ENCODE data around the gene TNFRSF19.

- RRBS = no CpG with 5 or more reads among the region's 46 CpGs
Observed at GRCh38 chr13:18194994-18195809, 986.4 kb downstream of the TUBA3C start.

GRCh38 chr13:19601735-19602934, 31.3 kb upstream of the MPHOSPH8 start:
- RRBS = 9% methylated on average over 37 of the region's 115 CpGs

- RRBS = no CpG with 5 or more reads among the region's 5 CpGs
Observed at GRCh38 chr13:19759034-19759538, 23.7 kb downstream of the PSPC1 start.

DNA sequence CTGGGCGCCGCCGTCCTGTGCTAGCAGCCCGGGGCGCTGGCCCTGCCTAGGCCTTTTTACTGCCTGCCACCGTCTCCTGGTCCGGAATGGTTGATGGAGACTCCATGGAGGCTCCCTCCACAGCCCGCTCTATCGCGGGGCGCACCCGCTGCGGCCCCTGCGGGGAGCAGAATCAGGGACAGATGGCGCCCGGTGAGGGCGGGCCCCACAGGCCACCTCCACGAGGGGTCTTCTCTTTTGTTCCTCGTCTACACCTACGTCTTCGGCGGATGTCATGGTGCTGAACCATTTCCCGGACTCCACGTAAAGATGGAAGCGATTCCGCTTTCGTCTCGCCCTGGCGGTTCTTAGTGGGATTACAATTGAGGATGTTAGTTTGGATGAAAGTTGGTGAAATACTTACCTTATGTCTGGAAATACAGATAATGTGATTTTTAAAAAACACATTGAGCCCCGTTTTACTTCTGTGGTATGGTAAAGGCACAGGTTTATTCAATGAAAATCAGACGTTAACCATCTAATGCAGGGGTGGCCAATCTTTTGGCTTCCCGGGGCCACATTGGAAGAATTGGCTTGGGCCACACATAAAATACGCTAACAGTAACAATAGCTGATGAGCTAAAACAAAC, 1.3 kb upstream of the ZMYM5 start:
- RRBS = 3% methylated on average over 5 of the region's 33 CpGs

- RRBS = no CpG with 5 or more reads among the region's 26 CpGs
Observed at GRCh38 chr13:20193839-20194532, 1.2 kb upstream of the GJB2 start.

DNA sequence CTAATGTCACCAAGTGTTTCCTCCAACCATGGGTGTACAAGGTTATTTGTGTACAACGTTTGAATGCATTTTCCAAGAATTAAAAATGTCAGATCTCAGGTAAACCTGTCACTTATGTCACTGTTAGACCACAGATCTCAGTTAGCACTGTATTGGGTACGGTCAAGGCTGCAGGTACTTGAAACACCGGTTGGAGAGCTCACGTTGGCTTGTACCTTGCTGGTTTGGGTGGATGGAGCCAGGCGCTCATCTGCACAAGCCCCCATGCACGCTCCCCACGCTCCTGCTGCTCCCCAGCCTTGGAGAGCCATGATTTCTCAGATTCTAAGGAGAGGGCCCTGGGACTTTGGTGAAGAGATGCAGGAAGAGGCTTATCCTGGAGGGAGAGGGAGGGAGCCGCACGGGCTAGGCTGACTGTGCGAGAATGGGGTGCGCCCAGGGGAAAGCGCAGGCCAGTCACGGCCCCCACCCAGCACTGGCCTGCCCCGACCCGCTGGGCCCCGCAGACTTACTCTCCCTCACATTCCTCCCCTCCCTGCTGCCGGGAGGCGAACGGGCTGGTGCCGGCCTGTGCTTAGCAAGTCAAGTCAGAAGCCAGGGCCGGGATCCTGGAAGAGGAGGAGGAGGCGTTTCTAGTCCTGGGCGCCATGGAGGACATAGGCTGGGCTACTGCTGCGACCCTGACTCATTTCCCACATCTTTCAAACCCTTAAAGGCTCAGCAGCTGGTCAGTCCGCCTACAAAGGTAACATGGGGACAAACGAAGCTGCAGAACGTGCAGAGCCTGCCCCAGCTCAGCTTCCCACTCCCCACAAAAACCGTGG, 120.1 kb downstream of the CRYL1 start:
- RRBS = 88% methylated on average over 1 of the region's 28 CpGs

DNA sequence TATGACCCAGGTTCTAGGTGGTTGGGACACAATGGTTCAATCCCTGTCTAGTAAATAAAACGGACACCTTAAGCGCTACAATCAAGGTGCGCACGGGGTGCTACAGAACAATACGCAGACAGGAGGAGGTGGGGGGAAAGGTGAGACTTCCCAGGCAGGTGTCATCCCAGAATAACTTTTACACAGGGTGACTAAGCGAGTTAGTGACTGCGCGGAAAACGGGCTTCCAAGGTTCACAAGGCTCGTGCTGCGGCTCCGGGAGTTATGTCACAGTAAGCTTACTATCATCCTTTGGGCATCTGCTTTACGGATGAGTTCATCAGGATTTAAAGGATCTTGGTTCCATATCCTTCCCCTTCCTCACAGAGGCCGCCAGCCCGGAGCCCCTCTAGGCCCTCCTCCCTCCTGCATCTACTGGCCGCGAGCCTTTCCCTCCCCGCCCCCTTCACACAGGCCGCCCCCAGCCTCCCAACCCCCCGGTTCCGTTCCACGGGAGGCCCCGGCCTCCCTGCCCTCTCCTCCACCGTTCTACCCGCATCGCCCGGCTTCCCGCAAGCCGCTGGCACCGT, 479 bp upstream of the IFT88 start:
- RRBS = 2% methylated on average over 7 of the region's 30 CpGs

DNA sequence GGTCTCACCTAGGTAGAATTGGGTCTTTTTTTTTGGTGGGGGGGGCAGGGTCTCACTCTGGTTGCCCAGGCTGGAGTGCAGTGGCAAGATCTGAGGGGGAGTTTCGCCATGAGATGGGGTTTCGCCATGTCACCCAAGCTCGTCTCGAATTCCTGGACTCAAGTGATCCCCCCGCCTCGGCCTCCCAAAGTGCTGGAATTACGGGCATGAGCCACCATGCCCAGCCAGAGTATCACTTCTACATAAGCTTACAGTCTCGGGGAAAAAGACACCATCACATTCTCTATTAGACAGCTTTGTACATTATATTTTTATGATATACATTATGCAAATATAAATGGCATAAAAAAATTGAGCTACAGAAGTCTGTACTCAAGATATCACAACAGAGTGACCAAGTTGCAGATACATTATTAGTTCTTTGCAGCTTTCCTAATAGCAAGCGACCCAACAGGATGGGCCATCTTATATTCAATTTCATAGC, 5.2 kb downstream of the LATS2 start:
- RRBS = no CpG with 5 or more reads among the region's 9 CpGs

DNA sequence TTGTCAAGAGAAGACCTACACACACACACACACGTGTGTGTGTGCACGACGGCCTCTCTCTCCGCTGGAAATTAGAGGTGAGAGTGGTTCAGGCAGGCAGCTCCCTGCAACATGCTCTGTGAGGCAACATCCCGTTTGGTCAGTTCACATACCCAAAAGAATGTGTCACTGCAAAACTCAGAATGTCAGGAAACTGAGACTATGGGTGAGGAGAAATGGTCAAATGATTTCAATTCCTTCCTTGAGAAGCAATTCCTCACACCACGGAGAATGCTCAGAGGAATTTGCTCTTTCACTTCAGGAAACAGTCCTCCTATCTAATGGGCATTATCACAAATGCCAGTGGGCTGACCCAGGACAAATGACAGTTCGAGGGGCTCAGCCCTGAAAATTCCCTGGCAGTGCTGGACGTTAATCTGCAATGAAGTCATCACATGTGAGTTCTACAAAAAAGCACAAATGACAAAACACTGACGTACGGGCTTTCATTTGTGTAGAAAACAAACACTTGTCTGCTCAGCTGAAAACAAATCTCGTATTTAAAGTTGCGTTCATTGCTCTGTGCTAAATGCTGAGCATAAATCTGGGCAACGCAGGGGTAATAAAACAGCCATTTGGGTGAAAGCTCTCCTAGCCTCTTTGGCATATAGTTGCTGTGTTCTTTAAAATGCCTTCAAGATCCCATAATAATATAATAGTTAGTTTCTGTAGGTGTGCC, 18.5 kb upstream of the LATS2 start:
- RRBS = no CpG with 5 or more reads among the region's 13 CpGs

GRCh38 chr13:21326085-21326799, 132.9 kb downstream of the ZDHHC20 start:
- RRBS = 28% methylated on average over 9 of the region's 46 CpGs

GRCh38 chr13:21466435-21467053, 7.4 kb upstream of the ZDHHC20 start:
- RRBS = no CpG with 5 or more reads among the region's 8 CpGs

- RRBS = 0% methylated on average over 1 of the region's 19 CpGs
Observed at GRCh38 chr13:21476898-21477518, 17.9 kb upstream of the ZDHHC20 start.

DNA sequence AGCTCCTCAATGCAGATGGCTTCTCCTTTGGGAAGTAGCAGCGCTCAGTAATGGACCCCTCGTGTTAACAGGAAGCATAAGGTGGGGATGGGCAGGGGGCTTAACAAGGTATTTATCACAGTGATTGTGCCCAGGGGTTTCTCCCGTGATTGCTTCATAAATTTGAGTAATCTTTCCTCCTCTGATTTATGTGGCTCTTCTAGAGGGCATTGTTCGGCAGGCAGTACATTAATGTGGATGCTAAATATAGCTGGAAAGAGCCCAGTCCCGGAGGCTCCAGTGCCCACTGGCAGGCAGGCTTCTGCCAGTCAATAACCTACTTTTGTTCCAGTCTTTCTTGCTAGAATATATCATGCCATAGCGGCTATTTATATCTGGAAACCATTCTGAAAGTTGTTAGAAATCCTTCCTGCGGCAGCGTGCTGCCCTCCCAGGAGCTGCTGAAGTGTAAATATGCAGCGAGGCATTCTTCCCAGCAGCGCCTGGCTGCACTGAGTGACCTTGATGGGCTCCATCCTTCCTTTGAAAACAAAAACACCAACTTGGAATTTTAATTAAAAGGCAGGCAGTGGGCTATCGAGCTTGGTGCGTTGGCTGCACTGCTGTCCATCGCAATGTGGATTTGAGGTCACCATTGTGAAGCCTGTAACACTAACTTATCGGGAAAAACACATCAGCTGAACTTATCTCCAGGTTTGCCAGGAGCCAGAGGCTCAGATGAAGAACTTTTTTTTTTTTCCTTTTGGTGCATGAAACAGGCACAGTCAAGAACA, 65.1 kb downstream of the FGF9 start:
- RRBS = no CpG with 5 or more reads among the region's 14 CpGs

GRCh38 chr13:22209877-22210633, 539.2 kb downstream of the FGF9 start:
- RRBS = no CpG with 5 or more reads among the region's 9 CpGs

DNA sequence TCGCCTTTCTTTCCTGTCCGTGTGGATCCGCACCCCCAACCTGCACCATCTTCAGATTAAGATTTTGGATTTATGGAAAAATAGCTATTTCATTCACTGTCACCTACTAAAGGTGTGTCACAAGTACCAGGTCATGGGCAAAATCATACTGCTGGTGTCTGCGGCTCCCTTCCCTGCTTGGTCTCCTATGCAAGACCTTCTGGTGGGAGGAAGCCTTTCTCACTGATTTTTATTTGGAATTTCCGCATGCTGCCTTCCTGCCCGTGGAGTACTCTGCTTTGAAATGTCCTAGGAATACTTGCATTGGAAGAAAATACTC, 539.9 kb downstream of the FGF9 start:
- RRBS = no CpG with 5 or more reads among the region's 6 CpGs

DNA sequence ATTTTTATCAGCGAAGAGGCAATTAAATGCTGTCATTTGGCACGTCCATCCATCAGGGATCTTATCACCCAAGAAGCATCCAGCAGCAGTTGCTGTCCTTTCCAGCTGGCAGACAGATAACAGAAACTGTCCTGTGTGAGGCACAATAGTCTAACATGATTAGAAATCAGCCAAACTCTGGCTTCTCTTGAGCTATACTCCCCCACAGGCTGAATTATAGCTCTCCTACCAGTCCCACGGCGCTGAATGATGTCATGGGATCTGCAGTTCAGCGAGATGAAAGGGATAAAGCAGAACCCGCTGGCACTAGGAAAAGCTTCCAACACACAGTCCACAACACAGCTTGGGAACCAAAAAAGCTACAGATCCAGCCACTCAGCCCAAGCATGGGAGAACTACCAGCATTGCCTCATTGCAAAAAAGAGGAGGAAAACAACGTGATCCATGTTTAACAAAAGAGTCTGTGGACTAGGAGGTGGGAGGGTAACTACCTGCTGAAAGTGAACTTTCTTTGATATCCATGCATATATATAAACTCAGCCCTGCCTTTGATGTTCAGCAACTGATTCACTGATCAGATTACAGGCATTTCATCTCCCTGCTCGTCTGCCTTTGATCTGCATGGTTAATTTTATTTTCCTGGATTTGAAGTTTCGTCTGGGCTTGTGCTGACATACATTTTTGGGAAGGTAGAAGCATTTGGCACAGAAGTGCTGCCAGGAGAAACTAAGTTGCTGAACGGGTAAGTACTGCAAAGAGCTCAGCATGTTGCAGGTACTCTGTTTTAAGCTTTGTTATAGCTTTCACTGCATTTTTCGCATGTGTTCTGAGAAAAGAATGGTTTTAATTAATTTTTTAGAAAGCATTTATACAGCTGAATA, at the start of gene TNFRSF19:
Gene TNFRSF19 (plus strand): TSS at position 306 of the 881 bp plus-strand sequence.
- RRBS = no CpG with 5 or more reads among the region's 11 CpGs

GRCh38 chr13:23966870-23967078, 77.6 kb upstream of the MIPEP start:
- RRBS = no CpG with 5 or more reads among the region's 4 CpGs

- RRBS = no CpG with 5 or more reads among the region's 8 CpGs
Observed at GRCh38 chr13:24033481-24033898, 127.0 kb upstream of the SPATA13 start.

DNA sequence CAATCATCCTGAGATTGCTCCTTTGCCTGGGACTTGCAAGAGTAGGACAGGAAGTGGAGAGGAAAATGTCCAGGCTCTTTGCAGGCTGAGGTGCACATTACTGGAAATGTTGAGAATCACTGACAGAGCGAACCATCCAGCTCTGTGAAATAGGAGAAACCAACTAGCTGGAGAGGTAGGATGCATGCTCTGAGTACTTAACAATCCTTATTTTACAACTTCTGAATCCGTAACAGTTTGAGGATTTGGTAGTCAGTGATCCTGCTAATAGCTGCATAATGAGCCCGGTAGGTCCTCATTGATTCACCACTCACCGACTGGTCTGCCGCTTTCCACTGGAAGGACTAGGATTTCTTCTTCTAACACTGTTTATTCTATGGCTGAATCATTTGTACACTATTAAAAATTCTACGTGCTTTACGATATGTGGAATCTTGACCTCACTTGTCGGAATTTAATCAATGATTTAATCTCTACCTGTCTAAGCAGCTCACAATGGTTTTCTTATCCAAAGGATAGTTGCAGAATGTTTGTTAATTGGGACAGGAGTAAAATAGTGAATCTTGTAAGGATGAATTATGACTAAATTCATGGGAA, 33.9 kb downstream of the SPATA13 start:
- RRBS = no CpG with 5 or more reads among the region's 8 CpGs

- RRBS = no CpG with 5 or more reads among the region's 8 CpGs
Observed at GRCh38 chr13:24252062-24252660, 57.2 kb upstream of the C1QTNF9 start.